M059J (cell line): ENCODE results near the genes MEI4 and SNAP91.

DNA sequence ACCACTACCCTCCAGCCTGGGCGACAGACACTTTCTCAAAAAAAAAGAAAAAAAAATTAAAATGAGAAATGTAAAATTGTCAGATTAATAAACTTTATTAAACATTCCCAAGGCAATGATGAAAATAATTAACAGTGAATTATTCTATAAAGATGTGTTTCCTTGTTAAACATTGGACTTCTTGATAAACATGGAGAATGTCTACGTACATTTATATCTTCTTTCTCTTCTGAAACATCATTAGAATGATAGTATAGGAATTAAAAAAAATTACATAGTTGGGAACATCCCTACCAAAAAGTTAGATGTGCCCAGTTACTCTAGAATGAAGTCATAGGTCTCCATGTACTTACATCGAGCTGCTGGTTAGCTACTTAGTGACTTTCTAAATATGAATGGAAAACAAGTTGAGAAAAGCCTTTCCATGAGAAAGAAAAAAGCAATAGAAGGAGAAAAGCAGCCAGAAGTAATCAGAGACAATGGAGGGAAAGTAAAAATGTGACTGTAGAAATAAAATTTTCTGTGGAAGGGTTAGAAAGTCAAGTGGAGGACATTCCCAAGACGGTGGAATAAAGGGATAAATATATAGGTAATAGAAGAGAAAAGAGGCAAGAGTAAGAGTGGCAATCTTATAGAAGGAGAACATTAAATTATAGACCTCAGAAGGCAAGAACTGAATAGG is 44.7 kb downstream of the MYO6 start:
- RAMPAGE, long total RNA: no peak

- RAMPAGE, long total RNA: no peak
These were observed 81.2 kb downstream of the MYO6 start for GRCh38 chr6:75830268-75830669.

- RAMPAGE, long total RNA: no peak
These were observed 488.8 kb upstream of the IMPG1 start for GRCh38 chr6:76561045-76561839.

DNA sequence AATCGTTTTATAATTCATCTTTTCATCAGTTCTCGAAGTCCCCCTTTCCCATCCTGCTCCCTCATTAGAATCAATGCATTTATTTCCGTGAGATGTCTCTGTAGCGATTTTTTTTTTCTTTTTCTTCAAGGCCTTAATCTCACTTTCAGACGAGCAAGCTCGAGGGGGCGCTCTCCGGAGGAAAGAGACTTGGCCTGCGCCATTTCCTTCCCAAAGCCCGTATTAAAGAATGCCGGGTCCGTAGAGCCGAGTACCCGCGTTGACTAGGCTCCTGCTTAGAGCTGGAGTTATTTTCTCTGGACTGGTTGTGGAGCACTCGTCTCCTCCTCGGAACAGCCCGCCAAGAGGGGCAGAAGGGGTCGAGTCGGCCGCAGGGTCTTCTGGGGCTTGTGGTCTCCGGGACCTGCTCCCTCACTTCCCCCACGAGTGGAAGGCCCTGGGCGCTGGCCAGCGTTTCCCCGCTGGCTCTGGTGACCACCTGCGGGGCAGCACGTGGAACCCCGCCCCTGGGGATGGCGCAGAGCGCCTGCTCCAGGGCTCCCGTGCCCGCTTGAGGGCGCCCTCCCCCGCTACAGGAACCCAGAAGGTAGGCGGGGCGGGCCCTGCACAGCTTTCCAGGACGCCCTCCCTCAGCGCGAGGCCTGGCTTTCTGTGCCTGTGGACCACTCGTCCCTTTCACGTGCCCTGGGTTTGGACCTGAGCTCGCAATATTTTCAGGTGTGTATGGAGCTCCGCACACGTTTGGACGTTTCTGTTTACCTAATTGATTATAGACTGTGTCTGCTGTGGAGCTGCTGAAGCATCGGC is 2.6 kb upstream of the MEI4 start:
- RAMPAGE, long total RNA: no peak

- RAMPAGE, long total RNA: no peak
These were observed at the start of gene MEI4 for GRCh38 chr6:77652767-77653213. MEI4 (plus strand) TSS chr6:77653039.

DNA sequence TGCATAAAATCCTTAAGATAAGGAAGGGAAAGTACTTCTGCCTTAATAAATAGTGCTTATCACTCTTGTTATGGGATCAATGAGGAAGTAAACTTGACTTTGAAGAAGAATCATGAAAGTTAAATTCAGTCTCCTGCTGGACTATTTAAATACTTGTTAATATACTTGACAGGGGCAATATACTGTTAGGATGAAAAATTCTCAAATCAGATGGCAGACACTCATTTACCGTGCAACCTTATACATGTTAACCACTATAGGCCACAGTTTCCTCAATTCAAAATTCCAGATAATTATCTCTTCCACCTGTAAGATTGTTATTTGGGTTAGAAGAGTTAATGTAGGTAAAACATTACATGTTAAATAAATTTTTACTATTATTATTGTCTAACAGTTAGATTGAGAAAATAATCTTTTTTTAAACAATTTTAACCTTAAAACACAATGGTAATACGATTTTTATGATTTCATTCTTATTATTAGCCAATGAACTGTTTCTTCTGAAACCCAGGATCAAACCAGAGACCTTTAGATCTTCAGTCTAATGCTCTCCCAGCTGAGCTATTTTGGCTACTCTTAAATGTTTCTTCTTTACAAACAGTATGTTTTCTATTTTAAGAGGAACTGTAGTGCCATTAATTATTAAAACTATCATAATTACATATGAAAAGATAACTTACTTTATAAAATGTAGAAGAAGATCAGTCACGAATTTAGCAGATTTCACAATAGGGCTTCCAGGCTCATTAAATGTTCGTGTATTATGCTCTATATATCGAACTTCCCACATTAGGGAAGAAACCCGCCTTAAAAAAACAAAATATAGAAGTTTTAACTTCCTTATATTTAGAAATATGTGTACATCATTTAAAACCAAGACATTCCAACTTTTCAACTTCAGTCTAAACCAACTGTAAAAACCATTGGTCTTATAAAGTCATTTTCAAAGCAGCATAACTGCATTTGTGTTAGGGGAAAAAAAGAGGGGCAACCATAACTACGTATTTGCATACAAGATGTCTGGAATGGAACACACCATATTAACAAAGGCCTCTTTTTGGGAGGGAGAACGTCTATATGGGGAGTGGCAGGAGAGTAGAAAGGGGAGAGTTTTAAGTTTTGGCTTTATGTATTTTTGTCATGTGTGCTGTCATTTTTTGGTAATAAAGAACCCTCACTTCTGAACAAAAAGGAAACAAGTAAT is 90.8 kb downstream of the IRAK1BP1 start:
- RAMPAGE, long total RNA: no peak

DNA sequence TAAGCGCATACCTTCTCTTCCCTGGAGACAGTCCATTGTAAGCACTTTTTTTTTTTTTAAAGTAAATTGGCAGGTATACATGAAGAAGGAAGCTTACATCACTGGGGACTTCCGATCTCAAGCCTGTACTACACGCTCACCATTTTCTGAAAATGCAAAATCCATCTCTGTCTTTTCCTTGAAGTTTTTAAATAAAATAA is 92.9 kb upstream of the PHIP start:
- RAMPAGE, long total RNA: no peak

- RAMPAGE, long total RNA: no peak
These were observed 1.3 kb upstream of the LCA5 start for GRCh38 chr6:79538350-79539016.

- RAMPAGE, long total RNA: no peak
These were observed 33.3 kb upstream of the LCA5 start for GRCh38 chr6:79570408-79570977.

DNA sequence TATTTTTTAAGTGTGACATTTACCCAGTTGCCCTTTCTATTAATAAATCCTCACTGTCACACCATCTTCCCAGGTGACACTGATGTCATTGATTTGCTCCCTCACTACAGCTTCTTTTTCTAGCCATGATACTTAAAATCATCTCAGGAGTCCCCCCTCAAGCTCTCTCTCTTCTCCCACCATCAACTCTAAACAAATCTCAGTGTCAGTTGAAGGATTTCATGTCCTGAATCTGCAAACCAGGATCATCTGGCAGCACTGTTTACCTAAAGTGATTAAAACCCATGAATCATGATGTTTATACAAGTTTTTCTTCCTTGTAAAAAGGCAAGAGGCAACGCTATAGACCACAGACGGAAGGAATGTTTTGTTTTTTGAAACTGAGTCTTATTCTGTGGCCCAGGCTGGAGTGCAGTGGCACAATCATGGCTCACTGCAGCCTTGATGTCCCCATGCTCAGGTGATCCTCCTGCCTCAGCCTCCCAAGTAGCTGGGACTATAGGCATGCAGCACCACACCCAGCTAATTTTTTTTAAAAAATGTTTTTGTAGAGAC is 30.2 kb upstream of the SH3BGRL2 start:
- RAMPAGE, long total RNA: no peak

GRCh38 chr6:81487317-81487862 is 265.1 kb downstream of the TENT5A start:
- RAMPAGE, long total RNA: no peak

- RAMPAGE, long total RNA: no peak
These were observed 1.5 kb downstream of the TENT5A start for GRCh38 chr6:81750997-81751417.

GRCh38 chr6:81751418-81752586 is 679 bp downstream of the TENT5A start:
- RAMPAGE, long total RNA: no peak

- RAMPAGE, long total RNA: no peak
These were observed 233.6 kb downstream of the IBTK start for GRCh38 chr6:82013970-82014267.

DNA sequence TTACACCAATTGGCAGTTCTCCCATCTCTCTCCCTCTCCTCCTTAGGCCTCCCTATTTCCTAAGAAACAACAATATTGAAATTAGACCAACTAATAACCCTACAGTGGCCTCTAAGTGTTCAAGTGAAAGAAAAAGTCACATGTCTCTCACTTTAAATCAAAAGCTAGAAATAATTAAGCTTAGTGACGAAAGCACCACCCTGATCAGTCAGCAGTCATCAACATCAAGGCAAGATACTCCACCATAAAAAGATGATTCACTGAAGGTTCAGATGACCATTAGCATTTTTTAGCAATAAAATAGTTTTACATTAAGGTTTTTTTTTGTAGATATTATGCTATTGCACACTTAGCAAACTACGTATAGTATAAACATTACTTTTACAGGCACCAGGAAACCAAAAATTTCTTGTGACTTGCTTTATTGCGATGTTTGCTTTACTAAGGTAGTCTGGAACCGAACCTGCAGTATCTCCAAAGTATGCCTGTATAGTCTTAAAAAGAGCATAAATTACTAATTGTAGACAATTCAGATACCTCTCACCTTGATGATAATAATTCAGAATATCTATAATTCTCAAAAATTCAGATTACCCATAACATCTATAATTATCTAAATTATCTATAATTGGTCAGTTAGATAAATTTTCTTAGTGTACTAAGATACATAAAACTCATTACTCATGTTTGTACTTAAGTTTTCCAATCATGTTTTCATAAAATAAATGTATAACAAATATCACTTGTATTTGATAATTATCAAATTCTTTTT is 61.2 kb downstream of the IBTK start:
- RAMPAGE, long total RNA: no peak

DNA sequence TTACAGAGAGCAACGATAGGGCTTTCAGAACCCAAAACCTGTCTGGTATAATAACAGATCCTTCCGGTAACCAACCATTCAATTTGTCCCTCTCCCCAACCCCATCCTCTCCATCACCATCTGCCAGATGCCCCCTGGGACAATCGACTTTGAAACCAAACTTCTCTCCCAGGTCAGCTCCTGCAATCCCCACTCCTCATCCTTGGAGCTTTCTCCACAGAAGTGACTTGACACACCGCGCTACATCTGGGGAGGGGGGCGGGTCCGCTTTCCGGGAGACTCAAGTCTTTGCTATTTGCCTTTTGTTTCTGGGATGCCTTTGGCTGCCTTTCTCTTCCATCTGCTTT is 852 bp upstream of the TPBG start:
- RAMPAGE, long total RNA: no peak

DNA sequence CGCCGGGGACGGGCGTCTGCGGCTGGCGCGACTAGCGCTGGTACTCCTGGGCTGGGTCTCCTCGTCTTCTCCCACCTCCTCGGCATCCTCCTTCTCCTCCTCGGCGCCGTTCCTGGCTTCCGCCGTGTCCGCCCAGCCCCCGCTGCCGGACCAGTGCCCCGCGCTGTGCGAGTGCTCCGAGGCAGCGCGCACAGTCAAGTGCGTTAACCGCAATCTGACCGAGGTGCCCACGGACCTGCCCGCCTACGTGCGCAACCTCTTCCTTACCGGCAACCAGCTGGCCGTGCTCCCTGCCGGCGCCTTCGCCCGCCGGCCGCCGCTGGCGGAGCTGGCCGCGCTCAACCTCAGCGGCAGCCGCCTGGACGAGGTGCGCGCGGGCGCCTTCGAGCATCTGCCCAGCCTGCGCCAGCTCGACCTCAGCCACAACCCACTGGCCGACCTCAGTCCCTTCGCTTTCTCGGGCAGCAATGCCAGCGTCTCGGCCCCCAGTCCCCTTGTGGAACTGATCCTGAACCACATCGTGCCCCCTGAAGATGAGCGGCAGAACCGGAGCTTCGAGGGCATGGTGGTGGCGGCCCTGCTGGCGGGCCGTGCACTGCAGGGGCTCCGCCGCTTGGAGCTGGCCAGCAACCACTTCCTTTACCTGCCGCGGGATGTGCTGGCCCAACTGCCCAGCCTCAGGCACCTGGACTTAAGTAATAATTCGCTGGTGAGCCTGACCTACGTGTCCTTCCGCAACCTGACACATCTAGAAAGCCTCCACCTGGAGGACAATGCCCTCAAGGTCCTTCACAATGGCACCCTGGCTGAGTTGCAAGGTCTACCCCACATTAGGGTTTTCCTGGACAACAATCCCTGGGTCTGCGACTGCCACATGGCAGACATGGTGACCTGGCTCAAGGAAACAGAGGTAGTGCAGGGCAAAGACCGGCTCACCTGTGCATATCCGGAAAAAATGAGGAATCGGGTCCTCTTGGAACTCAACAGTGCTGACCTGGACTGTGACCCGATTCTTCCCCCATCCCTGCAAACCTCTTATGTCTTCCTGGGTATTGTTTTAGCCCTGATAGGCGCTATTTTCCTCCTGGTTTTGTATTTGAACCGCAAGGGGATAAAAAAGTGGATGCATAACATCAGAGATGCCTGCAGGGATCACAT is 1.8 kb downstream of the TPBG start:
- RAMPAGE, long total RNA: no peak

DNA sequence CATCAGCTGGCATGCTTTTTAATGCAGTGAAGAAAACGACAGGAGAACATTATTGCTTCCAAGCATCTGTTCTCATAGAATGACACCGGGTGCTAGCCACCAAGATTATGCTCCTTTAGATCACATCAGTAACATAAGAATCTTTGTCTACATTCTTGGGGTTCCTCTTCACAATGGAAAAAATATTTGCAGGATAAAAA is 29.0 kb downstream of the RWDD2A start:
- RAMPAGE, long total RNA: no peak

DNA sequence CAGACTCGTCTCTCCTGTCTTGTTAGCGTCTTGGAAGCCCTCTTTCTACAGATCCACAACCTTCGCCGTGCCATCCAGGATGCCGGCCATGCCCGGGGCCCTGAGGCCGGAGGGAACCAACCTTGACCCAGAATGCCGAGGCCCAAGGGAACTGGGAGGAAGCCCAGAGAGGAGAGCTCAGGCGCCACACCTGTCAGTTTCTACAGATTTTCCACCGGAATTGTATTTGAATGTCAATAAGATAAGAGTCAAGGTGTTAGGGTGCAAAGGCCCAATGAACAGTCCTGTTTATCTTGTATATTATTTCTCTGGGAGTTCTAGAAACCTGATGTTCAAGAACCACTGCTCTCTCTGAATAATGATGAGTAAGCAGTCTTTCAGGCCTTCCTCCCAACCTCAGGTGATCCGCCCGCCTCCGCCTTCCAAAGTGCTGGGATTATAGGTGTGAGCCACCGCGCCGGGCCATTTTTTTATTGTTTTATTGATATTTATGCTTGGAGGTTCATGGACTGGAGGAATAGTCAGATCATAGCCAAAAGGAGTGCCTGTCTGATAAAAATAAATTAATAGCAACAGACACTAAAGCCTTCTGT is 858 bp upstream of the ME1 start:
- RAMPAGE, long total RNA: no peak

DNA sequence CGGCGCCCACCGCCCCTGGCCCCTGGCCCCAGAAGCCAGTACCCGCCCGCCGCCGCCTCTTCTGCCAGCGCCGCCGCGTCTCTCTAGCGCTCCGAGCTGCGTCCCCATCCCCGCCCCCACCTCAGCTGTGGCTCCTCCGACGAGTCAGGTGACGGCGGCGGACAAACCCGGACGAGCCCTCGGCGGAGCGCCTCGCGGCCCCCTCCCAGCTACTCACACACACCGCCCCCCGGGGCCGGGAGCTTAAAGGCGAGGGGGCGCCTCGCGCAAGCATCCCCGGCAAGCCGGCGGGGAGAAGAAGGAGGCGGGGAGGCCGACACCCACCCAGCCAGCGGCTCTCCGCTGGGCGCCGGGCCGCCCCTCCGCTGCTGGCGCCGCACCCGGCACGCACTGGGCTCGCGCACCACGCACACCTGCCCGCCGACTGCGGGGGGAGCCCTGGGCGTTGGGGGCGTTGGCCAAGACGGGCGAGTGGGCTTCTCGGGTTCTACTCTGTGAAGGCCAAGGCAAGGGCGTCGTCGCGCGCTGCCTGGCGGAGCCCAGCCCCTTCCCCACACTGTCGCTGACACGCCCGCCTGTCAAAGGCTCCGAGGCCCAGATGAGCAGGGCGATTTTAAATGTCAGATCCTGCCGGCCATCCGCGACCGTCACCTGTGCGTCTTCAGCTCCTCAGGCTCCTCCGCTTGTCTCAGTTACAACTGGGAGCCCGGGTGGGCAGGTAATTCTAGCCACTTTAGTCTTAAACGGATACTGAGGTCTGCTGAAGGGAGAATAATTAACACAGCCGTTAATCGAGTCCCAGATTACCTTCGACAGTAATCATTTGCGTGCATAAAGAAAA is at the start of gene SNAP91:
TSS of gene SNAP91 (minus strand) at position 100 of the 841 bp plus-strand sequence.
- RAMPAGE, long total RNA: no peak